Osteoblast (primary cell): ENCODE data around the gene ORAI2.

GRCh38 chr7:101702346-101702801 is 73.3 kb upstream of the MYL10 start:
- CAGE, long polyA plus RNA, result no peak
- RRBS, result no CpG with 5 or more reads among the region's 12 CpGs

GRCh38 chr7:101815740-101816549 is 1.5 kb upstream of the CUX1 start:
- CAGE, long polyA plus RNA, result start-site peak on the plus strand at chr7:101815957-101816023, 3,012 and 2,657 reads in 2 replicates
- RRBS, result 2% methylated on average over 61 of the region's 116 CpGs

- CAGE, long polyA plus RNA, result no peak
- RRBS, result 2% methylated on average over 22 of the region's 47 CpGs
Measured at GRCh38 chr7:101816550-101816836, 933 bp upstream of the CUX1 start.

GRCh38 chr7:101860684-101861200 is 43.3 kb downstream of the CUX1 start:
- CAGE, long polyA plus RNA, result no peak
- RRBS, result 95% methylated on average over 2 of the region's 7 CpGs

GRCh38 chr7:101934382-101935330 is 117.2 kb downstream of the CUX1 start:
- CAGE, long polyA plus RNA, result no peak
- RRBS, result no CpG with 5 or more reads among the region's 19 CpGs

DNA sequence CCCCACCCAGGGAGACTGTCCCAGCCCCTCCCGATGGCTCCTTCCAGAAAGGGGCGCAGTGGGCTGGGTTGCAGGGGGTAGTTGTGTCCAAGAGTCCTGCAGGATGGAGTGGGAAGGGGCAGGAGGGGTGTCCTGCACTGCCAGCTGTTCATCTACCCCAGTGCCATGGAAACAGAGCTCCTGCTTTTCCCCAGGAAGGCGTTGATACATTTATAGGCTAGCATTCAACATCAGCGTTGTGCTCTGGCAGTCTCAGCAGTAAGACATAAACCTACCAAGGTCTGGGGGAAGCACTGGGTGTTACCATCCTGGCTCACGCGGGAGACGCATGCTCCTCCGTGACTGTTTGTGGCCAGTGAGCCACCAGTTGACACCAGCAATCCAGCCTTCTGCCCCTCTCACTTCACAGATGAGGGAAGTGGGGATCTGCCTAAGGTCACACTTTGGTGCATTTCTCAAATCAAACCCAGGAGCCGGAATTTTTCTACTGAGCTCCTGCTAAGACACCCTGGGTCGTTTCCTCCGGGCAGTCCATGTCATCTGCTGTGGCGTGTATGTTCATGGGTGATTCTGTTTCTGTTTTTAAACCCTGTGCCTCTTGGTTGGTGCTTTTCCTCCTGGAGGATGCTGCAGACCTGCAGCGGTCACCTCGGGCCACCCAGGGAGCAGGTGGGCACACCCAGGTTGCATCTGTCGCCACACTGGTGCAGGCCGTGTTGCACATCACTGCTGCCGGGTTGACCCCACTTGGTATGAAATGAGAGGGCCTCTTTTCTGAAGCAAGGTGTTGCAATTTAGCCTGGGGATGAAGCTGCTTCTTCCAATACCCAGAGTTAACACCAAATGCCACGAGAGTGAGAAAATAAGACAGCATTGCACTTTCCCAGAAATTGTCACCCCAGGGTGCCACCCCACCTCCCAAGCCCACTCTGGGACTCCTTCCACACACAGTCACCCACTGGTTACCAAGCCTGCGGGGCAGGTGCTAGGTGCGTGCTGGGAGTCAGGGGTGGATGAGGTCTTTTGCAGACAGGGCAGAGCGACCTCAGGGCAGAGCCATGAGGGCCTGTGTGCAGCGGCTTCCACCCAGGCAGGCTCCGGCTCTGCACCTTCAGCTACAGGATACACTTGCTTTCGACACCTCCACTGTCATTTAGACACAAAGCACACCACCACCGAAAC is 127.1 kb downstream of the CUX1 start:
- CAGE, long polyA plus RNA, result no peak
- RRBS, result no CpG with 5 or more reads among the region's 25 CpGs

- CAGE, long polyA plus RNA, result no peak
- RRBS, result no CpG with 5 or more reads among the region's 13 CpGs
Measured at GRCh38 chr7:101947426-101948265, 130.2 kb downstream of the CUX1 start.

DNA sequence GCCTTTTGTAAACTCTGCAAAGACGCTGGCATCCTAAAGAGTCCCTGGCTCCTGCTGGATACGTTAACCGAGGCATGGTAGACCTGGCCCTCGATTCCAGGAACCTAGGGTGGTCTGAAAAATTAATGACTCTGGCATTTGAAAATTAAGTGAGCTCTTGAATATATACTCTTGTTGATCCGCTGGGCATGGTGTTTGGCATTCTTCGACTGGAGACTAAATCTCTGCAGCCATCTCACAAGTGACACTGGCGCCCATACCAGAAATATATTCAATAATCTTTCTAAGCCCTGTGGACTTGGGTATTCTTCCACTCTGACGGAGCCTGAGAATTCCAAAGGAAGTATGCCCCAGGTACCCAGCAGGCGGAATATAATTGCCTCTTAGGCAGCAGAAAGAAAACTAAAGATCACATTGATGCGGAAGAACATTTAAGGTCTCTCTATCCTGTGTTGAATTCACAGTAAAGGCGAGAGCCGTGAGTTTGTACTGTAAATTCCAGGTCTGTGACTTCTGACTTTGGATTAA is 191.1 kb upstream of the SH2B2 start:
- CAGE, long polyA plus RNA, result no peak
- RRBS, result no CpG with 5 or more reads among the region's 12 CpGs

DNA sequence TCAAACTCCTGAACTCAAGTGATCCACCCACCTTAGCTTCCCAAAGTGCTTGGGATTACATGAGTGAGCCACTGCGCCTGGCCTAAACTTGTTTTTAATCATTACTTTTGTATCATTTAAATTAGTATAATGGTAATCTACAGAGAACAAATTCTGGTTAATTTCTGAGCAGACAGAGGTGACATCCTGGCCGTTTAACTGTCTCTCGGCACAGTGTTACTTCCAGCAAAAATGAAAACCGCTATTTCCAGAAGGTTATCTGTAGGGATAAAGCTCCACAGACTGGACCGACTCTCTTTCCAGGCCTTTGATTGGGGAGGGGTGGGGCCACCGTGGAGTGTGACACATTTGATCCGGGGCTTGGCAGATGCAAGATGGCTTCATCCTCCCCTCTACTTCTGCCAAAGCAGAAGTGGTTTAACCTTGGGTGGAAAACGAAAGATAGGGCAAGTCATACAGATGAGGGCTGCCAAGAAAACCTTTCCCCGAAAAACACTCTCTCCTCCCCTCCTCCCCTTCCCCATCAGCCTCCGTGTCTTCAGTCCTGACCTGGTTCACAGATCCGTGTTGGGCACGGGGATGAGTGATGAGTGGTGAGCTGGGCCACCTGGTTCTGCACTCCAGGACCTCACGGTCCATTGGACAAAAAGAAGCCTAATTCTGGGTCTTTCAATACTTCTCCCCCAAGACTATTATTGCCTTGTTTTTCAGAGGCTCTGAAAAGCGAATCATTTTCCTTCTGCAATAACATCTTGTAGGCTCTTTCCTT is 139.7 kb upstream of the SH2B2 start:
- CAGE, long polyA plus RNA, result no peak
- RRBS, result no CpG with 5 or more reads among the region's 14 CpGs

DNA sequence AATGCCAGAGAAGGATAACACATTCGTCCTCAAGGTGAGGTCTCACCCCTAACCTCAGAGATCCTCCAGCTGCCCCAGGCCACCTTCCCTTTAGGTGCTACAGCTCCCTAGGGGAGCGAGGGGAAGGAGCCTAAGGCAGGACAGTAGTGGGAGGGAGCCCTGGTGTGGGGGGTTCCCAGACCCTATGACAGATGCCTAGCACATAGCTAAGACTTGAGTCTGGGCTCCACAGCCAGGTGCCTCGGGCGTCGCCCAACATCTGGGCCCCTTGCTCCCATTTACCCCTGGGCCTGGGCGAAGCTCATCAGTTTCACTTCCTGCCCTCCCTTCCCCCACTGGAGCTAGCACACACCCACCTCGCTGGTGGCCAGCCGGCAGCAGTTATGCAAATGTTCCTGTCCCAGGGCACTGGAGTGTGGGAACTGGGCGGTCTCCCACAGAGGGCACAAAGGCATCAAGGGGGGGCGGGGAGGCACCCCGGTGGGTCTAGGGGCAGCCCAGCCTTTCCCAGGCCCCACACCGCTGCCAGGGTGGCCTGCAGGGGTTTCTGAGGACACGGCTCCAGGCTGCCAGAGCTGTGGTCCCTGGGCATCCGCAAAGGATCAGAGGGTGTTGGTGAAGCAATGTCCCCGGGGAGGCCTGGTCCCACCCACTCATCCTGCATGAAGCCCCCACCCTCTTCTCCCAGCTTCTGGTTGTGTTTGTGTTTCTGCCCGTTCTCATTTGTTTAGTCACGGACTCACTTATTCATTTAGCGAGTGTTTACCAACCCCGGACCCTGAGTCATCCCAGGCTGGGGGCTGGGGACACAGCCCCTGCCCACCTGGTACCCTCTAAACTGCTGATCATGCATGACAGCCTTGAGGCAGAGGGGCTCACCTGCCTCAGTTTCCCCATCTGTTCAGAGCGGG is 20.4 kb downstream of the SH2B2 start:
- CAGE, long polyA plus RNA, result no peak
- RRBS, result 0% methylated on average over 1 of the region's 20 CpGs

DNA sequence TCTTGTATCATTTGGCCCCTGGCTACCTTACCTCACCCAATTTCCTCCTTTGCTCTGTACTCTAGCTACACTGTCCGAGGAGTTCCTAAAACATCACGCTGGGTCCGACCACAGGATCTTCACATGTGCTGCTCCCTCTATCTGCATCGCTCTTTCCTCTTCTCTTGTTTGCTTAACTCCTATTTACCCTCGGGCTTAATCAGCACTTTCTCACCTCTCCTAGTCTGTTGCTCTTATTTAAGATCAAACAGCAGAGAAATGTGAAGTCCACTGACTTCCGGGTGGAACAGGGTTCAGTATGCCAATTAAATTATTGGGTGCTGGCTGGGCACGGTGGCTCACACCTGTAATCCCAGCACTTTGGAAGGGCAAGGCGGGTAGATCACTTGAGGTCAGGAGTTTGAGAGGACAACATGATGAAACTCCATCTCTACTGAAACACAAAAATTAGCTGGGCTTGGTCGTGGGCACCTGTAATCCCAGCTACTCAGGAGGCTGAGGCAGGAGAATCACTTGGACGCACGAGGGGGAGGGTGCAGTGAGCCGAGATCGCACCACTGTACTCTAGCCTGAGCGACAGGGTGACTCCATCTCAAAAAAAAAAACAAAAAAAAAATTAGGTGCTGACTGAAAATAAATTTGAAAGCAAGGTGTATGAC is 12.3 kb upstream of the PRKRIP1 start:
- CAGE, long polyA plus RNA, result no peak
- RRBS, result no CpG with 5 or more reads among the region's 14 CpGs

DNA sequence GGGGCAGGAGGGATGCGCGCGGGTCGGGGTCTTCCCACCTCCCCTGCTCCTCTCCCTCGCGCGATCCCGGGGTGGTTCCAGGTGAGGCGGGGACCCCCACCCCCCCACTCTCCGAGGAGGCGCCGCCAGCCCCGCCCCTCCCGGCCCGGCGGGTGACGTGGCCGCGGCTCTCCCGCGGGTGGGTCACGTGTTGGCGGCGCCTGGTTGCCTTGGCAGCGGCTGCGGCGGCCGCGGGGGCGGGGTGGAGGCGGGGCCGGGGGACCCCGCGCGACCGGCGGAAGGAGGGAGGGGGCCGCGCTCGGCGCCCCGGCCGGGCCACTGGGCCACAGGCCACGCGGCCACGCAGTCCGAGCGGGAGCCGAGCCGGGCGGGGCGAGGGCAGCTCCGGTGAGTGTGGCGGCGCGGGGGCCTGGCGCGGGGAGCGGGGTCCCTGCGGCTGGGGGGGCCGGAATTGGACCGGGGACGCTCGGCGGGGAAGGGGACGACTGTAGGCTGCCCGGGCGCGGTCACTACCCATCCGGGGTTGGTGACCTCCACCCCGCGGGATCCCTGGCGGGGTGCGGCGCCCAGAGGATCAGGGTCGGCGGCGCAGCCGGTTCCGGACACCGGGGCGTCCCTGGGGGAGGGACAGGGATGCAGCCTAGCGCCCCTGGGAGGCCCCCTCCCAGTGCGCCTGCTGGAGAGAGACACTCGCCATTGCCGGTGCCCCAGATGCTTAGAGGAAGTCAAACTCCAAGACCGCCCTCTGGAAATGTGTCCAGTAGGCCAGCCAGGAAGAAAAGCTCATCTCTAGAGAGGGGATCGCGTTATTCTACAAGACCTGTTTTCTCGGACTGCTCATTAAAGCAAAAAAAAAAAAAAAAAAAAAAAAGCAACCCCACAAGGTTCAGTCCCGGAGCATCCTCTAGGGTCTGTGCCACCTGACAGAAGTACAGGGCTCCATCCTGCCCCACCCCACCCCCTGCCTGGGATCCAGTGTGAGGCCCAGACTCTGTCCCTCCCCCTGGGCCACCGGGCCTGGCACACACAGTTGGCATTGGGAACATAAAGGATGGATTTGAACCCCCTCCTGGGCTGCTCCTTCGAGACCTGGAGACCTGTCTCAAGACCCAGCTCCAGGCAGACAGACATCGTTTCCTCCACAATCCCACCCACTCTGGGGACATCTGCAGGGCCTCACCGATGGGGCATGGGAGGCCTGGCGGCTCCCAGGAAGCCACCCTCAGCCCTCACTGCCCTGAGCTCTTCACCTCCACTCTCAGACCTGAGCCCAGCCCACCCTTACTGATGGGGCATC is at the start of gene ORAI2:
ORAI2 (plus strand) TSS at position 301 of the 1,297 bp plus-strand sequence.
- CAGE, long polyA plus RNA, result no peak
- RRBS, result 1% methylated on average over 66 of the region's 96 CpGs

GRCh38 chr7:102468641-102469210 is 3.9 kb downstream of the LRWD1 start:
- CAGE, long polyA plus RNA, result no peak
- RRBS, result 94% methylated on average over 1 of the region's 27 CpGs

DNA sequence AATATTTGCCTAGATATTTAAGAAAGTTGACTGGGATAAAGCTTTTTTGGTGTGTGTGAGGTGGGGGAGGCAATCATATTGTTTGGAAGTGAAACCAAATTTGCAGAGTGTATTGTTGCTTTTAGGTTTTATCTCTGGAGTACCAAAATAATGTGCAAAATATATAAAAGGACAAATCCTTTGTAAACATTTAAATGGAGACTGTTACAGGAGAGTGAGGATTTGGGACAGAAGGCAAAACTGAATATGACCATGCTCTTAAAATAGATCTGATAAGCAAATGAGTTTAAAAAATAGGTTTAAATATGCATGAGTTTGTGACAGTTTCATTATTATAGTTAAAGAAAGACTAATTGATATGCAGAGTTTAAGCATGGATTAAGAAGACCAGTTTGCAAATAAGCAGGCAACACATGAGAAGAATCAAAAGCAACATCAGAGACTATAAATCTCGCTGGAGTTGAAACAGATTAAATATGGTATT is 699 bp downstream of the LRRC17 start:
- CAGE, long polyA plus RNA, result no peak
- RRBS, result no CpG with 5 or more reads among the region's 1 CpG

GRCh38 chr7:102933141-102934298 is 20.7 kb downstream of the LRRC17 start:
- CAGE, long polyA plus RNA, result no peak
- RRBS, result no CpG with 5 or more reads among the region's 24 CpGs

DNA sequence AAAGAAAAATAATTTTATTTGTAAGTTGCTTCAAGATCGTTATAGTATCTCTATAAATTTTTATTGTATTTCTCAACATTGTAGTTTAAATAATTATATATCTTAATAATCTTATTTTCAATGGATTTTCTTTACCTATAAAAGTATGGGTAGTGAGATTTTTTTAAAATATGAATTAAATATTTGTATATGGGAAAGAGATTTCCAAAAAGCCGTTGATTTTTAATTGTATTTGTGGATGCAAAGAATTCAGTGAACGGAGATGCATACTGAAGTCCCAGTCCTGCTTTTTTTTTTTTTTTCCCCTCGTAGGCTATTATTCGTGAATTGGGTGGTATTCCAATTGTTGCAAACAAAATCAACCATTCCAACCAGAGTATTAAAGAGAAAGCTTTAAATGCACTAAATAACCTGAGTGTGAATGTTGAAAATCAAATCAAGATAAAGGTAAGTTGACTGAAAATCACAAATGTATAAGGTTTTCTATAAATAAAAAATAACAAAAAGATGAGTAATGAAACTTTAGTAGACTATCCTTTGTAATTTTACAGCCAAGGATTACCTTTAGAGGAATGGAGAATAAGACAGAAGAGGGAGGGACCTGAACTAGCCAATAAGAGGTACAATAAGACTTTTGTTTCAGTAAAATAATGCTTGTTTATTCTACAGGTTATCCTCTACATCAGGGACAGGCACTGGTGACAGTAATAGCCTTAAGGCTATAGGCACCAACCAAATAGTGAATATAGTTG is 11.6 kb downstream of the ARMC10 start:
- CAGE, long polyA plus RNA, result no peak
- RRBS, result no CpG with 5 or more reads among the region's 5 CpGs

DNA sequence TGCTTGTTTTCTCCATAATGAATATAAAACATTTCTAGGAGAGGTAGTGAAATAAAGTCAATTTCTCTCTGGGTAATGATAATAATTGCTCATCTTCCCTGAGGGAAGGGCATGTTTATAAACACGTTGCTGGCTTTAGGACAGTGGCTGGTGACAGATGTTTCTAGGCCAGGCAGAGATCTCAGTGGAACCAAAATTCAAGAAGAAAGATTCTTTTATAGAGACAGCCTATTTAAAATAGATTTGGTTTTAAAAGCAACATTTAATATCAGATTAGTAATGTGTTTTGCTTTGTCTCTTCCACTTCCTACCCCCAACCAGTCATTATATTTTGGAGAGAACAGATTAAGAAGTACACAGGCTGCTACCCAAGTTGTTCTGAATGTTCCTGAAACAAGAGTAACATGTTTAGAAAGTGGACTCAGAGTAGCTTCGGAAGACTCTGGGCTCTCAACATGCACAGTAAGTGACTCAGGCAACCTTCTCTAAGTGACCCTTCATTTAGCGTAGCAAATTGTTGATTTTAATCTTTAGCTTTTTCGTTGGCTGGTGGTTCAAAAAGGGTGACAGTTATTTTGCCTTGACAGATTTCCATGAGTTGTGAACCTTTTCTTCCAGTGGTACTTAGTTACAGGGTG is 1.1 kb downstream of the PMPCB start:
- CAGE, long polyA plus RNA, result no peak
- RRBS, result no CpG with 5 or more reads among the region's 4 CpGs

GRCh38 chr7:103299088-103299629 is 1.9 kb downstream of the PMPCB start:
- CAGE, long polyA plus RNA, result no peak
- RRBS, result no CpG with 5 or more reads among the region's 3 CpGs

DNA sequence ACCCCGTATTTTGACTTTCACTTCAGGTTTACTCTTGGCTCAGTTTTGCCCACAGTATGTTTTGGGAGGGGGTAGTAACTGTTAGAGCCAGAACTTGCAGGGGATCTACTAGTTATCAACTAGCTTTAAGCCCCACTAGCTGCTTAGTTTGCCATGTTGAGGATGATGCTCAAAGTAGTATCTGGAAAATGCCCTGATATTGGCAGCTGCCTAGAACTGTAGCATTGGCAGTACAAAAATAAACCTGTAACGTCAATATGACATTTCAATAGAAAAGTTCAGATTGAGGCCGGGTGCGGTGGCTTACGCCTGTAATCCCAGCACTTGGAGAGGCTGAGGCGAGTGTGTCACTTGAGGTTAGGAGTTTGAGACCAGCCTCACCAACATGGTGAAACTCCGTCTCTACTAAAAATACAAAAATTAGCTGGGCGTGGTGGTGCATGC is 10.8 kb downstream of the PMPCB start:
- CAGE, long polyA plus RNA, result no peak
- RRBS, result no CpG with 5 or more reads among the region's 8 CpGs

- CAGE, long polyA plus RNA, result no peak
- RRBS, result no CpG with 5 or more reads among the region's 4 CpGs
Measured at GRCh38 chr7:103323370-103323970, 21.1 kb downstream of the DNAJC2 start.